A375 (cell line): Measurements from ENCODE around the genes TGFBR1 and NR4A3.

DNA sequence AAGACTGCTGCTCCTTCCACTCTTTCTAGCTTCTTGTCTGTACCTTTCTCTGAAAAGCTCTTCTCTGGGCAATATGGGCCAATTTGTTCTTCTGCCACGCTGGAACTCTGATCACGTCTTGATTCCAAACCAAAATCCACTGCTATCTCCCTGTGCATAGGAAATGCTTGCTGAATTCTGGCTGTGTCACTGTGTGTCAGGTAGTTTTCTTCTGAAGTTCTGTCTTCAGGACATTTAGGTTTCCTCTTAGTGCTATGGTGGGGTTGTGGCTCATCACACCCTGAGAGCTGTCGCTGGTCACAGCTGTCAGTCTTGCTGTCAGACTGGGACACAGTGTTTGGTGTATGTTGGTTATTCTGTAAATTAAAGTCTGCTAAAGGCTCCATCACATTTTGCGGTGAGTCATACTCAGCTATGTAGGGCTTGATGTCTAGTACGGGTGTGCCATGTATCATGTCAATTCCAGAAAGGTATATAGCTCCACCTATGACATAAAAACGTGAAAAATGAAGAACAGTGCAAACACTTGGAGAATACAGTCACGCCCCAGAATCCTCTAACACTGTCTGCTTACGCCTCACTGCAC is 12.1 kb downstream of the TRMO start:
- RAMPAGE, long total RNA: no peak

- RAMPAGE, long total RNA: no peak
These were observed 7.0 kb downstream of the HEMGN start for GRCh38 chr9:97930777-97931529.

DNA sequence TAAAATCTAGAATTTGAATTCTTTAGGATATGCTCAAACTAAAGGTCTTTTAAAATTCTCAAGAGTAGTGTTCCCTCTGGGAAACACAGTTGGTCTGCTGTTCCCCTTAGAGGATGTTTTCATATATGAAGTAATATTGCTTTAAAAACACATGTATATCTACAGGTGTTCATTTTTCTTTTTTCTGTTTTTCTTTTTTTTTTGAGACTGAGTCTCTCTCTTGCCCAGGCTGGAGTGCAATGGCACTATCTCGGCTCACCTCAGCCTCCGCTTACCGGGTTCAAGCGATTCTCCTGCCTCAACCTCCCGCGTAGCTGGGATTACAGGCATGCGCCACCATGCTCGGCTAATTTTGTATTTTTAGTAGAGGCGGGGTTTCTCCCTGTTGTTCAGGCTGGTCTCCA is 2.5 kb downstream of the ANP32B start:
- RAMPAGE, long total RNA: no peak

- RAMPAGE, long total RNA: no peak
These were observed 7.2 kb downstream of the ANP32B start for GRCh38 chr9:97990140-97990999.

DNA sequence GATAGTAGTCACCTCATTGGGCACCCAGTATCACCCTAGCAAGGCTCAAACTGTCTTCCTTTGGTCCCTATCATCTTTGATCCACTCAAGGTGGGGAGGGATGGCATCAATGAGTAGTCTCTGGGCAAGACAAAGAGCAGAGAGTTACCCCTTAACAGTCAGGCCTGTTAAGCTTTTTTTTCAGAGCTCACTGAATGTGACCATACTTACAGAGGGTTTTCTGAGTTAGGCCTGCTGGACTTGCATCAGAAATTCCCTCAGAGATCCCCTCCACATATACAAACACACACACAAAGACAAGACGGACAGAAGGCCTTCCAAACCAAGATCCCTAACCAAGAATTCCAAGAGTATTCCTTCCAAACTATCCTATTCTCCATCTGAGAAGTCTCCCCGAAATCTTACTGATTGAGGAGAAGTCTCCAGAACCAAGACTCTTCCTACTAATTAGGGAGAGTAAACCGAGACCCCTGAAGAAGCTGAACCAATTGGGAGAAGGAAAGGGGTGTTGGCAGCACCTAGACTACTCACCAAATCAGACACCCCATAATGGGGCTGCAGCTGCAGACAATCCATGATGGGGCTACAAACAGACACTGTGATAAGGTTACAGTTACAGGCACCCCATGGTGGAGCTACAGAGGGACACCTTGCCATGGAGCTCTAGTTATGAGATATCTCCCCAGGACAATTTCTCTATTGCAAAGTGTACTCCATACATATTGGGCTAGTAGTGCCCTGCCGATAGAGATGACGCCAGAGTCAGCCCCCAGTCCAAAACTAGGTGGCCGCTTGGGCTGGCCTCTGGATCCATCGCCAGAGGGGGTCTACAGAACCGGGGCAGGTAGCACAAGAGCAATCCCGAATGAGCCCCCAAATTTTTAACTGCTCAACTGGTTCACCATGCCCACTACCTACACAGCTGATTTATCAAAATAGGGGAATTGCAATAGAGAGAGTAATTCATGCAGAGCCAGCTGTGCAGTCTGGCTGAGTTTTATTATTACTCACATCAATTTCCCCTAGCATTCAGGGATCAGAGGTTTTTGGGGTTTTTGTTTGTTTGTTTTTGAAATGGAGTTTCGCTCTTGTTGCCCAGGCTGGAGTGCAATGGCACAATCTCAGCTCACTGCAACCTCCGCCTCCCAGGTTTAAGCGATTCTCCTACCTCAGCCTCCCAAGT is 2.2 kb upstream of the NANS start:
- RAMPAGE, long total RNA: no peak

GRCh38 chr9:98080840-98081930 is 24.7 kb downstream of the NANS start:
- RAMPAGE, long total RNA: no peak

DNA sequence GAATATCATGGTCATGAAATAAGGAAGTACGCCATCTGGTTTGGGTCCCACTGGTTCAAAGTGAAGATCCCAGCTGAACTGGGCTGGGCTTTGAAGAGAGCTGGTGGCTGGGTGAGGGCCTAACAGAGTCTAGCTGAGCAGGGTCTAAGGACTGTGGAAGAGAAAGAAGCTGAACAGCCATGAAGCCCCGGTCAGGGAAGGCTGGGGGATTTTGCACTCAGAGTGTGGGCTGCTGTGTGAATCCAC is 14.5 kb downstream of the TRIM14 start:
- RAMPAGE, long total RNA: no peak

DNA sequence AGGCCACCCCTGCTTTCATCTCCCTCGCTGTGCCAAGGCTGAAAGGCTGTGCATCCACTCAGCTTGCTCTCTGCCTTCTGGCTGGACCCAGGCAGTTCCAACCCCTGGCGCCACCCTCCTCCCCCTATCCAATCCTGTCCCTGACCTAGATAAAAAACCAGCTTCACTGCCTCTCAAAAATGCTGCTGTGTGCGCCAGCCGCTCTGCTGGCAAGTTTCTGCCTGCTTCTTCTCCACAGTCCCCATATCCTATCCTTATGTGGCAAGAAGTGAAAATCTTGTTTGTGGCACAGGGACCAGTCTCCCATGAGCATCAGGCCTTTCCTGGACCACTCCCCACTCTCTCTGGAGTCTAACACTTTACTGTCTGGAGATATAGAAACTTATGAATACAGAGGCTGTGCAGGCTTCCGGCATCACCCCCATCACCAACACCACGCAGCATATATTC is 22.5 kb upstream of the CORO2A start:
- RAMPAGE, long total RNA: no peak

- RAMPAGE, long total RNA: no peak
These were observed 28.9 kb downstream of the TBC1D2 start for GRCh38 chr9:98226454-98226948.

- RAMPAGE, long total RNA: no peak
These were observed 1.0 kb downstream of the GABBR2 start for GRCh38 chr9:98707506-98708336.

- RAMPAGE, long total RNA: no peak
These were observed 14.4 kb downstream of the ANKS6 start for GRCh38 chr9:98781938-98782387.

- RAMPAGE, long total RNA: no peak
These were observed 2.3 kb downstream of the GALNT12 start for GRCh38 chr9:98809647-98810259.

DNA sequence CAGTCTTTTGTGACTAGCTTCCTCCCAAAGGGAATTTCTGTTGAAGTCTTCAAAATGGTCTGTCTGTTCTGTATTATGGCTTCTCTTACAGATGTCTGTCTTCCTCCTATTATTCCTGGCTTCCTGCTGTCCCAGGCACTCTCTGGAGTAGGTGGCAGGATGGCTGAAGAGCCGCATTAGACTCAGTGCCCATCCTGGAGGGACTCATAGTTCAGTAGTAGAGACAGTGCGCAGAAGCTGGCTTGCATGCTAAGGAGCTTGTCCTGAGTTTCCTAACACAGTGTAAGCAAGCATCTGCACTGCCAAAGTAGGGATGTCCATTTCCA is 10.1 kb downstream of the COL15A1 start:
- RAMPAGE, long total RNA: no peak

GRCh38 chr9:99104978-99105767 is at the start of gene TGFBR1:
Gene TGFBR1, plus strand, starts transcription at chr9:99105113.
- RAMPAGE, long total RNA: no peak

DNA sequence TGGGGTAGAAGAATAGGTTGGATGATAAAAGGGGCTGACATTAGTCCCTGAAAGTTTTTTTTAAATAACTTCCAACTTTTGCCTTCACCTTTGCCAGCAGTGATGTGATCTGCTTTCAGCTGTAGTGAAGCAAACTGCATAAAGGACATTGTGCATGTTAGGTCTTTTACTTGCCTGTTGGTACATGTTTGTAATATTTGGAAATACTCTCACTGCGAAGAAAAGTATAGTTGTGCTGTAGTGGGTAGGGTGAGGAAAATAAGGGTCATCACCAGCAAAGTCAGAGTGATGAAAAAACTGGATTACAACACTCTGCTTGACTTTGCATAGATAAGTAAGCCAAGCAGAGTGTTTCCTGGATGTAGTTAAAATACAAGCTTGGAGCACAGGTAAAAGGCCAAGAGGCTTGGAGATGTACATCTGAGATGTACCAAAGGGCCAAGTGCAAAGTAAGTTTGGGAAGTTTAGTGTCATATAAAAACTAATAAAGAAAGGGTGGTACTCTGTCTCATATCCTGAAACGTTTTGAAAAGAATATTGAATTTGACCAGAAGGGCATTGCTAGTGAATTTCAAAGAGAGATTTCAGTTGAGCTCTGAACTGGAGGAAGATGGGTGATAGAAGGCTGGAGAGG is 16.7 kb downstream of the TGFBR1 start:
- RAMPAGE, long total RNA: no peak

- RAMPAGE, long total RNA: no peak
These were observed 44.3 kb downstream of the TGFBR1 start for GRCh38 chr9:99149134-99149765.

- RAMPAGE, long total RNA: no peak
These were observed 14.2 kb downstream of the SEC61B start for GRCh38 chr9:99236255-99236660.

GRCh38 chr9:99359155-99359920 is 137.3 kb downstream of the SEC61B start:
- RAMPAGE, long total RNA: no peak

- RAMPAGE, long total RNA: no peak
These were observed at the start of gene NR4A3 for GRCh38 chr9:99821409-99822479. Gene NR4A3, plus strand, starts transcription at chr9:99821885.

- RAMPAGE, long total RNA: no peak
These were observed 9.2 kb downstream of the NR4A3 start for GRCh38 chr9:99830909-99831306.